Fallopian tube (tissue), 1 donor: ENCODE measurements around a stretch of chr16.

- PRO-cap, result no peak
Observed at GRCh38 chr16:88331732-88332597, 50.8 kb upstream of the ZNF469 start.

DNA sequence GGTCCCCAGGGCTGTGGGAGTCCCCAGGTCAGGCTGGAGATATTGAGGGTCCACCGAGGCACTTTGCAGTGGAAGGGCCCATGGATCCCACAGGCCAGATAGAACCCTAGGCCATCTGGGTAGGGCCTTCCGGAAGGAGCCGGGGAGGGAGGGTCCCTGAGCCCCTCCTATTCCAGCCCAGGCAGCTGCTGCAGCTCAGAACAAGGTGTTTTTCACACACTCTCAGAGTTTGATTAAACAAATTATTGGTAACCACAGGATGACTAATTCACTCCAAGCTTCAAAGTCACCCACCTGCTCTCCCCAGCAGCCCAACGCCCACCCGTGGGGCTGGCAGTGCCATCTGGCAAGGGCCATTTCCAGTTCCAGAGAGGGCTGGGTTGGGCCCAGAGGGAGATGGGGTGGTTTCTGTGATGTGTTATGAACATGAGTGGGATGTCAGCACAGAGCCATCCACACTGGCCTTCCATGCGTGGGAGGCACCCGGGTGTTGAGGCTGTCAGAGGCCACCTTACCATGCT lies 3.8 kb downstream of the ZFPM1 start:
- PRO-cap, result no peak

DNA sequence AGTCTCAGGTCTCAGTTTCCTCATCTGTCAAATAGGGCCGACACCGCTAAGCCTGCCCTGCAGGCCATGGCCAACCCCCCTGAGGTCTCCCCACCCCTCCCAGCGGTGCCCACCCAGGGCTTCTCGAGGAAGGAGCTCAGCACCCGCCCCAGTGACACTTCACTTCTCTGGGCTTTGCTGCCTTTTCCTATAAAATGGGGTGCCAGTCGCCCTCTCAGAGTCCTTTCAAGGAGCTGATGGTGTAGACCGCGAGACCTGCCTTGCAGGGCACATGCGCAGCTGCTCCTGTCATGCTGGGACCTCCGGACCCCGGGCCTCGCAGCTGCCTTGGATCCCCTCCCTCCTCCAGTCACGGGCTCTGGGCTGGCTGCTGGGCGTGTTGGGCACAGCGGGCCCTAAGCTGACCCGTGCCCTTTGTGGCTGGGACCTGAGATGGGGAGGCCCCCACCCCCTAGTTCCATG lies 14.3 kb downstream of the ZFPM1 start:
- PRO-cap, result no peak

DNA sequence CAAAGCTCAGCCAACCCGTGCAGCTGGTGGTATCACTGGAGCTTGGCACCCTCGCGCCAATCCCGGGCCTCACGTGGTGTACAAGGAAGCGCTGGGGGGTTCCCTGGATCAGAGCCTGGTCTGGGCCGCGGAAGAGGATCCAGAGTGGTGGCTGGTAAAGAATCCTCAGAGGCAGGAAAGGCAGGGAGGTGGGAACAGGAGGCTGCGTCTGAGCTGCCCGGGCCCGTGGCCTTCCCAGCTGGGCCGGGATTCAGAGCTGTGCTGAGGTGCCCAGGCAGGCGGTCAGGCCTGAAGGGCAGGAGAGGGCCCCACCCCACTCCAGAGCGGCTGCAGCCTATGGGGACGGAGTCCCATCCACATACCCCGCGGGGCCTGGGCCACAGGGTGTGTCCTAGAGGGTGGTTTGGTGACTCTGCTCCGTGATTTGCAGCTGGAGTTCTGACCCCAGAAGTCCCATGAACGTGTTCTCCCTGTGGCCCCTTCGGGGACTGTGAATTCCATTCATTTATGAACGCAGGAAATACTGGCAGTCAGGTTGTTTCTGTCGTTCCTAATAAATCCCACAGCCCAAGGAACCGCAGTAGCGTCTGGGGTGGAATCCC lies 36.3 kb downstream of the ZFPM1 start:
- PRO-cap, result no peak

DNA sequence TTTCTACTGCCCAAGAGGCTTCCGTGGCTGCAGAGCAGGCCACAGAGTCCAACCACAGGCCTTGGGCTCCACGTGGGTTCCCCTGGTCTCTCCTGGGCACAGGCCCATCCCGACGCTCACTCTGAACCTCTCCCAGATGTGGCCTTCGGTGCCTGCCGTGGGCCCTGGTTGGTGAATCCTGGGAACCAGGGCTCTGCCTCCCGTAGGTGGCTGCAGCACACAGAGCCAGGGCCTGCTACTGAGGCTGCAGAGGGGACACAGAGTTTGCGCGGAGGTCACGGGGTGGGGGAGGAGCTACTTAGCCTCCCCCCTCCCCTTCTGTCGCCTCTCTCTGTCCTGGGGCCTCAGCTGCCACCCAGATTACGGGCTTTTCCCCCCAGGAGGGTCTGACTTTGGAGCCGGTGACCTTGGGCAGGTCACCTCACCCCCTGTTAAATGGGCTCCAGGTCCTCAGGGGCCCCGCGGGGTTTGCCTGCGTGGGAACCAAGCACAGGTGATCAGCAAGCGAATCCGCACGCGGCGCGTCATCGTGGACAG lies 55.4 kb downstream of the ZFPM1 start:
- PRO-cap, result no peak

DNA sequence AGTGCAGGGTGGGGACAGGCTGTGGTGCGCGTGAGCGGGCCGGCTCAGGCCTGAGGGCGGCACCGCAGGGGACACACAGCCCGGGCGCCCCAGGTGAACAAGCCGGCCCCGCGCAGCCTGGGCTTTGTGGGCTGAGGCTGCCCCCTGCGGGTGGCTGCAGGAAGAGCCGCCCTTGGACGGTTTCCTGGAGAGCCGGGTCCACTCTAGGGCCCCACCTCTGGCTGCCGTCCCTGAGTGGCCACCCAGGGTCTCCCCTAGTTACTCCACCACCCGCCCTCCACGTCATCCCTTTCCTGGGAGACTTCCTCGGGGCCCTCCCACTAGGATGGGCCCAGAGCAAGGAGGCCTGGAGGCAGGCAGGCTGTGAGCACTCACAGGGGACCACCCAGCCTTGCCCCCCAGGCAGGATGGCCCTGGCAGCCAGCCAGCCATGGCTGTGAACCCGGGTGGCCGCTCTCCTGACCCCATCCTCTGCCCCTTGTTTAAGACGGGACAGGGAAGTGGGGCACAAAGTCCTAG lies 42.7 kb upstream of the ZC3H18 start:
- PRO-cap, result no peak

- PRO-cap, result no peak
Observed at GRCh38 chr16:88599020-88599651, 28.9 kb downstream of the ZC3H18 start.

DNA sequence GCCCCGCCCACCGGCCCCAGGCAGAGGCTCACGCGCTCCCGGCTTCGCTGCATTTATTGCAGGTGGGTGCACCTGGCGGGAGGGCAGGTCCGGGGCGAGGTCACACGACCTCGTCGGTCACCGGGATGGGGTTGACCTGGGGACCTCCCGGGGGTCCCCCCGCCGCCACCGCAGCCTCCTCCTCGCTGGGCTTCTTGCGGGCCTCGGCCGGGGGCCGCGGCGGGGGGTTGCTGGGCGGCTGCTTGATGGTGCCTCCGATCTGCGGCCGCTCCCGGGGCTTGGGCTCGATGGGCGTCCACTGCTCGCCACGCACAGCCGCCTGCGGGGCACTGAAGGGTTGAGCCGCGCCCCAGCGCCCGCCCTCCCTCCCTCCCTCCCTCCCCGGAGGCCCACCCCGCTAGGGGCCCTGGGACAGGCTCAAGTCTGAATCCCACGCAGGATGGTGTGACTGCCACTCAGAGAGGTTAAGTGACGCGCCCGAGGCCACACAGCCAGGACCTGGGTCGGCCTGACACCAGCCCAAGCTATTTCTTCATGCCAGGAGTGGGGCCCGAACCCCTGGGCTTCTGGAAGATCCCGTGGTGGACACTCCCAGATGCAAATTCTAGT lies 5.0 kb downstream of the IL17C start:
- PRO-cap, result no peak

DNA sequence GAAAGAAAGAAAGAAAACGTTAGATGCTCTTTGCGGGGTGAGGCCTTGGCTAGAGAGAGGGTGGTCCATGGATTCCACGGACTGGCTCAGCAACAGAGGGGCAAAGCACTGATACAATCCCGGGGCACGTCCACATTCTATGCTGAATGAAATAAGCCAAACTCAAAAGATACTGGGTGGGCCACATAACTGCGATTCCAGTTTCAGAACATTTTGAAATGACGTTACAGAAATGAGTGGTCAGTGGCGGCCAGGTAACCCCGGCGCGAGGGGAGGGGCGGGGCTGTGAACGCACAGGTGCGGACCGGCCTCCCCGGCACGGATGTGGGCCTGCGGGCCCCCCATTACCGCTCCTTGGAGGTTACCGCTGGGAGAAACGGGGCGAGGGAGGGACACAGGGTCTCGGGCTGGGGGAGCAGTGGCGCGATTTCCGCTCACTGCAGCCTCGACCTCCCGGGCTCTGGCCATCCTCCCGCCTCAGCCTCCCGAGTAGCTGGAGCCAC lies 660 bp downstream of the MVD start:
- PRO-cap, result no peak

GRCh38 chr16:88691769-88692613 lies 5.7 kb upstream of the SNAI3 start:
- PRO-cap, result unidirectional peak, plus-strand start at chr16:88692146

GRCh38 chr16:88706637-88707203 lies 417 bp downstream of the CTU2 start:
- PRO-cap, result no peak

DNA sequence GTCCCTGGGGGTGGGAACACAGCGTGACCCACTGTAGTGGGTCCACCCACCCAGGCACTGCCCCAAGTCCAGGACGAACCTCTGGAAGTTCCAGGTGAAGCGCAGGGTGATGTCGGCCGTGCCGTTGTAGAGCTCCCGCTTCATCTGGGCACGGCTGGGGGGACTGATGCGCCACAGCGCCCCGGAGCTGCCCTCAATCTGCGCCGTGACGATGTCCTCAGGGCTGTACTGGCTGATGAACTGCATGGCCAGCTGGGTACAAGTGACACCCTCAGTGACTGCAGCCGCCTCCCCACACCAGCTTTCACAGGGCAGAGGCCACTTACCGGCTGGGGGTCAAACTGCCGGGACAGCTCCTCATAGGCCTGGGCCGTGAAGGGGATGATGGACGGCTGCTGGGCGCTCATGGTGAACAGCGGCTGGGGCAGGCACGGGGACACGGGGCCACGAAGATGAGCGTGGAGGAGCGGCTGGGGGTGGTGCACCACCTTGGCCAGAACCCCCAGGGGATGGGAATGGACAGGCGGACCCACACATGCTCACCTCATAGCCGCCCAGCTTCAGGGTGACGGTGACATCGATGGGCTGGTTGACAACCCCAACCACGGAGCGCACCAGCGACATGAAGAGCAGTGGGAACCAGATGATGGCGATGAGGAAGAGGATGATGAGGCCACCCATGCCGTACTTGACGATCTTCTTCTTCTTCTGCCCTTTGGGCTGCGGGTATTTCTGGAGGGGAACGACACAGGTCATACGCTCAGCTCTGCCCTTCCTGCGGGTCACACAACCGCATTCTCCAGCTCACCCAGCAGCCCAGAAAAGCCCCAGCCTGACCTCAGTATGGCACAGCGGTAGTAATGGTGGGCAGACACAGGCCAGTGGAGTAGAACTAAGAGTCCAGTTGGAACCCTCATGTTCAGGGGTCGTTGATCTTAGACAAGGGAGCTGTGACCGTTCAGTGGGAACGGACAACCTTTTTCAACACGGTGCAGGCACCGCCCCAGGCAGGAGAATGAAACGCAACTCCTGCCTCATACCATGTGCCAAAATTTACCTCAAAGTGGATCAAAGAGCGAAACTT lies 10.5 kb downstream of the CTU2 start:
- PRO-cap, result no peak

DNA sequence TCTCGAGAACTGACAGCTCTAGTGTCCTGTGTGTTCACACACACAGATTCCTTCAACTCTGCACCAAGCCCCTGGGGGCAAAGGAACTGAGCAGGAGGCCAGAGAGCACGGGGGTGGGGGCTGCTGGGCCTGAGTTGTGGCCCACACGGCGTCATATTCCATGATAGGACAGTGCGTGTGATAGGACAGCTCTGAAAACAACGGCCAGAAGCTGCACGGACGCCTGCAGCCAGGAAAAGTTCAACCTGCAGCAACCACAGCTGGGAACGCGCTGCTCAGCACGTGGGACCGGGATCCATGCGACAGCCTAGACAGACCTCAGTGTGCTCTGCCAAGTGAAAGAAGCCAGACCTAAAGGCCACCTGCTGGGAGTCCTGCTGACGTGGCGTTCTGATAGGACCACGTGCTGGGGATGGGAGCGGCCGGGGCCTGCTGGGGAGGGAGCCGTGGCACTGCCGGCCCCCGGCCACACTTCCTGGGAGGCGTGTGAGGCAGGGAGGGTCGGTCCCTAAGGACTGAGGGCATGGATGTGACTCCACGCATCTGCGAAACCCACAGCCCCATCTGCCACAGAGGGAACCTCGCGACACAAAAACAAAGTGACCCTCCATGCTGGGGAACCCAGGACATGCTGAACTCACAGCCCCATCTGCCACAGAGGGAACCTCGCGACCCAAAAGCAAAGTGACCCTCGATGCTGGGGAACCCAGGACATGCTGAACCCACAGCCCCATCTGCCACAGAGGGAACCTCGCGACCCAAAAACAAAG lies 21.7 kb downstream of the CTU2 start:
- PRO-cap, result no peak

DNA sequence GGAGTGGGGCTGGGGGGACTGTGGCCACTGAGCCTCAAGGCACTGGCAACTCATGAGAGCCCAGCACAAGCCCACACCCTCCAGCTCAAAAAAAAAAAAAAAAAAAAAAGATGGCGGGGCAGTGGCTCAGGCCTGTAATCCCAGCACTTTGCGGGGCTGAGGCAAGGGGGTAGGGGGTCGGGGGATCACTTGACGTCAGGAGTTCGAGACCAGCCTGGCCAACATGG lies 920 bp upstream of the PIEZO1 start:
- PRO-cap, result no peak

GRCh38 chr16:88804455-88805079 lies 978 bp downstream of the CDT1 start:
- PRO-cap, result unidirectional peak, minus-strand start at chr16:88804609

DNA sequence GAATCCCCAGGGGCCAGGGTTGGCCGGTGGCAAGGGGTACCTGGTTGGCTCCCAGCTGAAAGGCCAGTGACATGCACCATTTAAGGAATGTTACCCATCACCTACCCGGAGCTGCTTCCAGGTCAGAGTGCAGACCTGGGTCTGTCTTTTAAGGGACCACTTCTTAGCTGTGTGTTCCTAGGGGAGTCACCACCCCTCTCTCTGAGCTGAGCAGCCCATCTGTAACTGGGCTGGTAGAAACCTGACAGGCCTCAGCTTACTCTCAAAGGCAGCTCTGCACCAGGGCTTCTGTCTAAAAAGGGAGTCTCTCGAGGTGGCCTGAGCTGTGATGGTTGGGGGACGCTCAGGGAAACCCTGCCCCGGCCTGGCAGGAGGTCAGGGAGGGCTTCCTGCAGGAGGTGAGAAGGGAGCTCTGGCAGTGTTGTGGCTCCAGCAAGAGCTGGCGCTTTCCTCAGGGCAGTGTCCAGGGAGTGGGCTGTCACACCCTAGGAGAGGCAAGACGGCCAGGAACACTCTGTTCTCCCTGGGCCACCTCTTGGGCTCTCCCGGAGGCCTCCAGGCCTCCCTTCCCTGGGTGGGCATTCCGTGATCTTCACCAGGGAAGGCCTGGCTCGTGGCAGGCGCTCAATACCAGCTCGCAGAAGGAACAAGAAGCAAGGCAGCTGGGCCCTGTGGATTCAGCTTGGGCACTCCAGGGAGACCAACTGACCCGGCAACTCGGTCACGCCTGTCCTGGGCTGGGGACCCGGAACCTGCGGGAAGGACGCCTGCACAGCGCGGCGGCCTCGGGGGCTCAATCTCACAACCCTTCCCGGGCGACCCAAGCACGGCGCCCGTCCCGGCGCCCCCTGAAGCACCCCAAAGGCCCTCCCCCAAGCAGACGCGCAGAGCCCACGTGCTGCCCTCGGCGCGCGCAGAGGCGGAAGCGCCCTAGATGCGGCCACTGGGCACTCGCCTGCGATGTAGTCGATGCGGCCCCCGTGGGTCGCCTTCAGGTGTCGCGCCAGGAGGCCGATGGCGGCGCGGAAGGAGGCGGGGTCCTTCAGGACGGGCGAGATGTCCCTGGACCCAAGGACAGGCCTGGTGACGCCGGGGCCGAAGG lies 782 bp downstream of the APRT start:
- PRO-cap, result bidirectional peak, plus-strand start at position 916 of the sequence, minus-strand start at position 860 of the sequence

DNA sequence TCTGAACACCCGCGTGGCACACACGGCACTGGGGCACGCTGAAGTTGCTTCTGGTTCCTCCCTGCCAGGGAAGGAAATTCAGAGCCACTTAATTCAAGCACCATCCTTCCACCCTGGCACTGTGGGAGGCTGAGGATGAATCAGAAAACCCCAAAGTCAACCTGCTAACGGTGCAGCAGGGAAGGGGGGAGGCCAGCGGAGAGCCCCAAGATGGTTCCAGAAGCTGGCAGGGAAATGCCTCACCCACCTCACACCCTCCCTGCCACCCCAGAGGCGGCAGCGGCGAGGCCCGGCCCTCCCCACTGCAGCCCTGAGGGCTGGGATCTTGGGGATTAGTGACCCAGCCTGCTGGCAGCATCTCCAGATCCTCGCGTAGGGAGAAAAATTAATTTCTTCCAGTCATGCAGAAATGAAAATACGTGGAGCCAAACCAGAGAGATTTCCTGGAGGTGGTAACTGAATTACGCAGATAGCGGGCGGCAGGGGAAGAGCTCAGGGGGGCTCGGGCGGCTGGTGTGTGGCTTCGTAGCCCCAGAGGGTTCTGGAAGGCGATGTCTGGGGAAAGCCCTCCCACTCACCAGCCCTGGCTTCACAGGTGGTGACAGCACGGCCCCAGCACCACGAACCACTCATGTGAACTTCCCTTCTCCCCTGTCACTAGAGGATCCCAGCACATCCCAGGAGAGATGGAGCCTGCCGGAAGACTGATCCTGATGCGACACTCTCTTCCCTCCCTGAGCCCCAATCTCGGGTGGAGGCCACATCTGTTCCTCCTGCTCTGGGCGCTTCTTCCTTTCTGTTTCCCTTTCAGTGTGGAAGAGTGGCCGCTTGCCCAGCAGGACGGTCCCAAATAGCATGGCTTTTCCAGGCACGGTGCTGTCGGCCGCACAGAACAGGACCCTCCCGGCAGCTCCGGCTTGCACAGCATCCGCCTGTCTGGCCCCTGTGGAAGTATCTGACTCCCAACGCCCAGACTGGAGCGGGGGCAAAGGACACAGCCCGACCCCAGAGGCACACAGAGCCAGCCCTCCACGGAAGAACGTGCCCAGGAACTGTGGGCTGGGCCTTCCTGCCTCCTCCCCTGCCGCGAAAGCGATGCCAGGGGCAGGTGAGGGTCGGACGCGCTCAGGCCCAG lies 37.9 kb downstream of the CBFA2T3 start:
- PRO-cap, result no peak

- PRO-cap, result no peak
Observed at GRCh38 chr16:88978785-88979518, 1.9 kb upstream of the CBFA2T3 start.

- PRO-cap, result no peak
Observed at GRCh38 chr16:89175980-89176538, 4.5 kb downstream of the CDH15 start.

DNA sequence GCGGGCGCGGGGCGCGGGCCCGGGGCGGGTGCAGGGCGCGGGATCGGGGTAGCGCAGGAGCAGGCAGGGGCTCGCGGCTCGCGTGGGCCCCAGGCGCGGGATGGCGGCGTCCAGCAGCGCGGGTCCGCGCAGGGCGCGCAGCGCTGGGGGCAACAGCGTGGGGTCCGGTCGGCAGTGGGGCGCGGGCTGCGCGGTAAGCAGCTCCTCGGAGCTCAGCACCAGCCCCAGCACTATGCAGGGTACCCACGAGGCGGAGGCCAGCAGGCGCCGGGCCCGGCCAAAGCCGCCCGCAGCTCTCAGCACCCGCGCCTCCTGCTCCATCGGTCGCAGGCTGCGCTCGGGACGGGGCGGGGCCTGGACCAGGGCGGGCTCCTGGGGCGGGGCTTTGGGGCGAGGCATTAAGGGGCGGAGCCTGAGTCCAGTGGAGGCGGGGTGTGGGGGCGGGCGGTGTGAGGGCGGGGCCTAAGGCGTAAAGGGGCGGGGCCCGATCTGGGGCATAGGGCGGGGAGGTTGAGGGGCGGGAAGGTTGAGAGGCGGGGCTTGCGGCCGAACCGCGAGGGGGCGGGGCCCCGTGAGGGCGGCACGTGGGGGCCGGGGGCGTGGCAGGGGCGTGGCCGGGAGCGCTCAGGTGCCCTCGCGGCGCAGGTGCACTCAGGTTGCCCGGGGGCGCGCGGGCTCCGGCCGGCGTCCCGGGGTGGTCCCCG lies 1.2 kb upstream of the SLC22A31 start:
- PRO-cap, result bidirectional peak, plus-strand start at position 654 of the sequence, minus-strand start at position 333 of the sequence